T47D (cell line): Measurements from ENCODE around the gene LTBP3.

- RRBS = 93% methylated on average over 6 of the region's 15 CpGs
Observed at GRCh38 chr11:65380482-65381209, 1.8 kb downstream of the SLC25A45 start.

DNA sequence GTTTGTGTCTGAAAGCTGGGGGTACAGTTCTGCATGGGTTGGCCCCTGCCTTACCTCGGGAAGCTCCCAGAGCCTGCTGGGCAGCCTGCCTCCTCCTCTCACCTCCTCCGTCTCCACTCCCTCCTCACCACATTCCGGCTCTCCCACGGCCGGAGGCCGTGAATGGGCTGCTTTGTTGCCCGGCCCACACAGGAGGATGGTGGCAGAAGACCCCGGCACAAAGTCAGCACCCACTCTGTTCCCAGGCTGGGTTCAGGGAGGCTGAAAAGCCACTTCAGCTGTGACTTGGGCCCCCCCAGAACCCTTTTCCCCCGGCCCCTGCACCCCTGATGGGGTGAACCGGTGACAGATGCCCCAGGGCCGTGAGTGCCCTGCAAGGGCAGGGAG is 4.3 kb downstream of the FRMD8 start:
- RRBS = 53% methylated on average over 4 of the region's 11 CpGs

DNA sequence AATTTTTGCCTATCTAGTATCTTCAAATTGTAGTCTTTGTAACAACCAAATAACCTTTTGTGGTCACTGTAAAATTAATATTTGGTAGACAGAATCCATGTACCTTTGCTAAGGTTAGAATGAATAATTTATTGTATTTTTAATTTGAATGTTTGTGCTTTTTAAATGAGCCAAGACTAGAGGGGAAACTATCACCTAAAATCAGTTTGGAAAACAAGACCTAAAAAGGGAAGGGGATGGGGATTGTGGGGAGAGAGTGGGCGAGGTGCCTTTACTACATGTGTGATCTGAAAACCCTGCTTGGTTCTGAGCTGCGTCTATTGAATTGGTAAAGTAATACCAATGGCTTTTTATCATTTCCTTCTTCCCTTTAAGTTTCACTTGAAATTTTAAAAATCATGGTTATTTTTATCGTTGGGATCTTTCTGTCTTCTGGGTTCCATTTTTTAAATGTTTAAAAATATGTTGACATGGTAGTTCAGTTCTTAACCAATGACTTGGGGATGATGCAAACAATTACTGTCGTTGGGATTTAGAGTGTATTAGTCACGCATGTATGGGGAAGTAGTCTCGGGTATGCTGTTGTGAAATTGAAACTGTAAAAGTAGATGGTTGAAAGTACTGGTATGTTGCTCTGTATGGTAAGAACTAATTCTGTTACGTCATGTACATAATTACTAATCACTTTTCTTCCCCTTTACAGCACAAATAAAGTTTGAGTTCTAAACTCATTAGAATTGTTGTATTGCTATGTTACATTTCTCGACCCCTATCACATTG is 39.5 kb downstream of the FRMD8 start:
- RRBS = no CpG with 5 or more reads among the region's 8 CpGs

DNA sequence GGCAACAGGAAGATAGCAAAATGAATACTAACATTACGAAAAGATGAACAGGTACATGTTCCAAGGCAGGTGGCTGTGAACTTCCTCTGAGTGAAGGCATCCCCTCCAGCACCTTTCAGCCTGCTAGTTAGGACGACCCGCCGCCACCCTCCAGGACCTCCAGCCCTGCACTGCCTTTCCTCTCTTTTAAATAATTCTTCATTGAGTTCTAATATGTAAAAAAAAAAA is 42.1 kb downstream of the FRMD8 start:
- RRBS = no CpG with 5 or more reads among the region's 4 CpGs

DNA sequence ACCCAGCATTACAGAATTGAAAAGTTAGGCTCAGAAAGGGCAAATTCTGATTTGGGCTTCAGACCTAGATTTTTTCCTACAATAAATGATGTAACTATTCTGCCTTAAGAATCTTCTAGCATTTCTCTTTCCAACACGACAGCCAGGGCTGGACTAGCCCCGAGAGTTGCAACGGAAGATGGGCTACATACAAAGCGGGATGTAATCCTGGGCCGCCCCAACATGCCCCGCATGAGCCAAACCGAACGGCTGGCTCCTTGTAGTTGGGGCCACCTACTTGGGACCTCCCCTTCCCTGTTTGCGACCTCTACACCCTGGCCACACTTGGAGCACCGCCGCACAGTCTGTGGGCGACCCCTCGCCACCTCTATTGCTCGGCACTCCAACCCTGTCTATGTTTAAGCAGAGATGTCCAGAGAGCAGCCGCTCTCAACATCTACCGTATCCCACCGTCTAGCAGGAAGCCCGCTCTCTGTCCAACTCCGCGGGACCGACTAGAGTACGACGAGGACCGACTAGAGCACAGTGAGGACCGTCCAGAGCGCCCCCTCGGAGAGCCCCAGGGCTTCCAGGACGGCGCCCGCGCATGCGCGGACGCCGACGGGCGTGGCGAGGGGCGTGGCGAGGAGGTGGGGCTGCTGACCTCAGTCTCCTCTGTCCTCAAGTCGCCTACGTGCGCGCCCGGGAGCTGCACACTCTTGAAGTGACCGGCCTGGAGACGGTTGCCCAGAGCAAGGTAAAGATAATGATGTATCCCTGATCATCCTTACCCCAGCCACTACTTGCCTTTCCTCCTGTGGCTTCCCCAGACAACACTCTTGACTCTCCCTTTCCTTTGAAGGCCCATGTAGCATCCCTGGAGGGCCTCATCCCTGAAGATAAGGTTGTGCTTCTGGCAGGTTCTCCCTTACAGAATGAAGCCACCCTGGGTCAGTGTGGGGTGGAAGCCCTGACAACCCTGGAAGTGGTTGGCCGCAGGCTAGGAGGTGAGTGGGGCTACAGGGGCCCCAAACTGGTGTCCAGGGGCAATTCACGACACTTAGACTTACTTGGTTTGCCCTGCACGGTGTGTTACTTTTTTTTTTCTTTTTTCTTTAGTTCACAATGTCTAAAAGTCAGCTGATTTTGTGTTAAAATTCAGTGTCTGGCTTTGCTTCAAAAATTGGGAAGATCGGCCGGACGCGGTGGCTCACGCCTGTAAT is 68.6 kb downstream of the FRMD8 start:
- RRBS = no CpG with 5 or more reads among the region's 55 CpGs

- RRBS = no CpG with 5 or more reads among the region's 6 CpGs
Observed at GRCh38 chr11:65481400-65482110, 43.3 kb upstream of the SCYL1 start.

- RRBS = no CpG with 5 or more reads among the region's 2 CpGs
Observed at GRCh38 chr11:65490294-65490500, 34.7 kb upstream of the SCYL1 start.

DNA sequence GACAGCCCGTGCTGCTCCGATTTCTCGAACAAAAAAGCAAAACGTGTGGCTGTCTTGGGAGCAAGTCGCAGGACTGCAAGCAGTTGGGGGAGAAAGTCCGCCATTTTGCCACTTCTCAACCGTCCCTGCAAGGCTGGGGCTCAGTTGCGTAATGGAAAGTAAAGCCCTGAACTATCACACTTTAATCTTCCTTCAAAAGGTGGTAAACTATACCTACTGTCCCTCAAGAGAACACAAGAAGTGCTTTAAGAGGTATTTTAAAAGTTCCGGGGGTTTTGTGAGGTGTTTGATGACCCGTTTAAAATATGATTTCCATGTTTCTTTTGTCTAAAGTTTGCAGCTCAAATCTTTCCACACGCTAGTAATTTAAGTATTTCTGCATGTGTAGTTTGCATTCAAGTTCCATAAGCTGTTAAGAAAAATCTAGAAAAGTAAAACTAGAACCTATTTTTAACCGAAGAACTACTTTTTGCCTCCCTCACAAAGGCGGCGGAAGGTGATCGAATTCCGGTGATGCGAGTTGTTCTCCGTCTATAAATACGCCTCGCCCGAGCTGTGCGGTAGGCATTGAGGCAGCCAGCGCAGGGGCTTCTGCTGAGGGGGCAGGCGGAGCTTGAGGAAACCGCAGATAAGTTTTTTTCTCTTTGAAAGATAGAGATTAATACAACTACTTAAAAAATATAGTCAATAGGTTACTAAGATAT is 26.2 kb upstream of the SCYL1 start:
- RRBS = no CpG with 5 or more reads among the region's 25 CpGs

- RRBS = 4% methylated on average over 4 of the region's 20 CpGs
Observed at GRCh38 chr11:65540903-65541312, 16.0 kb downstream of the SCYL1 start.

- RRBS = no CpG with 5 or more reads among the region's 7 CpGs
Observed at GRCh38 chr11:65548365-65549264, 9.5 kb downstream of the LTBP3 start.

DNA sequence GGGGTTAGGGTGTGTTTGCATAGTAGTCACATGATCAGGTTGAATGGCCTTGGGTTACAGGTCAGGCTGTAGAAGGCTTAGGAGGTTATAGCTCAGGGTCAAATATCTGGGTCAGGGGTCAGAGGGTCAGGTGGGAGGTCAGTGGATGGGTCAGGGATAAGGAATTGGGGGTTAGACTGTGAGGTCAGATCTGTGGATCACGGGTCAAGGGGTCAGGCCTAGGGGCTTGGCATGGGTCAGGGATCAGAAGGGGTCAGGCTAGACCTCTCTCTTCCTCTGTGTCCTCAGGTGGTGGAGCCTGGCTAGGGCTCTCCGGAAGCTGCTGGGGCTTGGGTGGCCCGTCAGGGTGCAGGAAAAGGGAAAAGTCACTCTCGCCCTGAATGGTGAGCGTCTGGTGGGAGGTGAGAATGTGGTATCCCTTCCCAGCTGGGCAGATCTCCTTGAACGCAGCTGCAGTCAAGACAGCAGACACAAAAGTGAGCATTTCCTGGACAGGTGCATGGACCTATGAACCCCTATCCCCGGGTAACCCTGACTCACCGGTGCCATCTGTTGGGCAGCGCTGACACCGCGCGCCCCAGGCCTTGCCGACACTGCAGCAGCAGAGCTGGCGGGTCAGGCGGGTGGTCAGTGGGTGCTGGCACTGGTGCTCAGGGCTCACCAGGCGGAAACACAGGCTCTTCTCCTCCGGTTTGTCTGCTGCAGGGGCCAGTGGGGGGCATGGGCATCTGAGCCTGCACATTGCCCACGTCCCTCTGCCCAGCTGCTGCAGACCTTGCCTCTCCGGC is 6.3 kb downstream of the LTBP3 start:
- RRBS = 46% methylated on average over 2 of the region's 19 CpGs

GRCh38 chr11:65558056-65558822 is at the start of gene LTBP3:
LTBP3 (minus strand) TSS chr11:65558359.
- RRBS = 3% methylated on average over 37 of the region's 72 CpGs

DNA sequence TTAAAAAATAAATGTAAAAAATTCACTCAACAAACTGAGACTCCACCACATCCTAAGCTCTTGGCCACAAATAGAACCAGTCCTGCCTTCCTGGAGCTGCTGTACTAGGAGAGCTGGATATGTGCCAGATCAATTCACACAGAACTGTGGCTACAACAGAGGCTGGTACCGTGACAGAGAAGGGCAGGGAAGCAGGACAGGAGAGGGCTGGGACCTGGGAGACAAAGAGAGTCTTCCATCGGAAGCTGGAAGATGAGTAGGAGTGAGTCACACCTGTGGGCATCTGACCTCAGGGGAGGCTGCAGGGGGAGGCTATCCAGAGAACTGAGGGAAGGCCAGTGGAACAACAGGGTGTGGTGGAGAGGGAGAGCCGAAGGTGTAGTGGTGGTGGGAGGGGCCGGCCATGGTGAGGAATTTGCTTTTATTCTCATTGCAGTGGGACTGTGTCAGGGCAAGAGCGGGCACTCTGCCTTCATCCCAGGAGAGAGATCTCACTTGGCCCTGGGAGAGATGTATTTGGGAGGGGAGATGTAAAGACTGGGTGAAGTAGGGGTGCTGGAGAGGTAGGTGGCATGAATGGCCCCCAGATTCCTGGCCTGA is 1.9 kb upstream of the LTBP3 start:
- RRBS = no CpG with 5 or more reads among the region's 5 CpGs

GRCh38 chr11:65560544-65561481 is 2.7 kb upstream of the LTBP3 start:
- RRBS = no CpG with 5 or more reads among the region's 15 CpGs

DNA sequence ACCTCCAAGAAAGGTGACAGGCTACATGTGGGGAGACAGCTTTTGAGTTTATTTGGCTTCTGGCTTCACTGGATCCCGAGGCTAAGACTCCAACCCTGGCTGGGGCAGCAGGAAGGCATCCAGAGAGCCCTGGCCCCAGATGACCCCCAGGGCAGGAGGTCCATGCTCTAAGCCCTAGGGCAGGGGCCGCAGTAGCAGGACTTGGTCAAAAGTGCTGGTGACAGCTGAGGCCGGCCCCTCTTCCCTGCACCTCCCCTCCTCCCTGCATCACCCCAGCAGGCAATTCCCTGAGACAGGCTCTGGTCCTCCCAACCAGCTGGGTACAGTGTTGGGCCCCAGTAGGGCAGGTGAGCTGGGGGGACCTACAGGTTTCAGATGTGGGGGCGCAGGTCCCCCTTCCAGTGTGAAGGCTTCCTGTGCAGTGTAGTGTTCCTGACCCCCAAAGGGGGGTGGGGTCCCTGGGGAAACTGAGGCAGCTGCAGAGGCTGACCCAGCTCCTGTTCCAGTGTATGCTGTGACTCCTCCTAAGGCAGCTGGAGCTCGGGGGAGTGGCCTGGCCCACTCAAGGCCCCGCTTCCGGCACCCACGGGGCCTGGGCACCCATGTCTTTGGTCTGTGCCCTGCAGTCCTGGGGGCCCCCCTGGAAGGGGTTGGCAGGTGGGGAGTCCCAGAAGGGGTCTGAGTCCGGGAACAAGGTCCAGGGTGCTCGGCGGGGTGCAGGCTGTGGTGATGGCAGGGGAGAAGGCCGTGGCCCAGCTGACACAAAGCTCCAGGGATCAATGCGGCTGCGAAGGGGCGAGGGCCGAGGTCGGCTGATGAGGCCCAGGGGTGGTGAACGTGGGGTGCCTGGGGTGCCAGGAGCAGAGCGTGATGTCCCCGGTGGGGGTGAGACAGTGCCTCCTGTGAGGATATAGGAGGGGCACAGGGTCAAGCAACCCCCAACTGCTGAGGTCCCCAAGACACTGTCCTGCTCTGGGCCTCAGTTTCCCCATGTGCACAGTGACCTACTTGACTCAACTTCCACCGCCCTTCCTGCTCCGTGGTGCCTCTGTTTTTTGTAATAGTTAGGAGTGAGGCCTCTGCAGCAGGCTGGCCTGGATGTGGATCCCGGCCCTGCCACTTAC is 2.5 kb upstream of the KCNK7 start:
- RRBS = 93% methylated on average over 3 of the region's 23 CpGs

DNA sequence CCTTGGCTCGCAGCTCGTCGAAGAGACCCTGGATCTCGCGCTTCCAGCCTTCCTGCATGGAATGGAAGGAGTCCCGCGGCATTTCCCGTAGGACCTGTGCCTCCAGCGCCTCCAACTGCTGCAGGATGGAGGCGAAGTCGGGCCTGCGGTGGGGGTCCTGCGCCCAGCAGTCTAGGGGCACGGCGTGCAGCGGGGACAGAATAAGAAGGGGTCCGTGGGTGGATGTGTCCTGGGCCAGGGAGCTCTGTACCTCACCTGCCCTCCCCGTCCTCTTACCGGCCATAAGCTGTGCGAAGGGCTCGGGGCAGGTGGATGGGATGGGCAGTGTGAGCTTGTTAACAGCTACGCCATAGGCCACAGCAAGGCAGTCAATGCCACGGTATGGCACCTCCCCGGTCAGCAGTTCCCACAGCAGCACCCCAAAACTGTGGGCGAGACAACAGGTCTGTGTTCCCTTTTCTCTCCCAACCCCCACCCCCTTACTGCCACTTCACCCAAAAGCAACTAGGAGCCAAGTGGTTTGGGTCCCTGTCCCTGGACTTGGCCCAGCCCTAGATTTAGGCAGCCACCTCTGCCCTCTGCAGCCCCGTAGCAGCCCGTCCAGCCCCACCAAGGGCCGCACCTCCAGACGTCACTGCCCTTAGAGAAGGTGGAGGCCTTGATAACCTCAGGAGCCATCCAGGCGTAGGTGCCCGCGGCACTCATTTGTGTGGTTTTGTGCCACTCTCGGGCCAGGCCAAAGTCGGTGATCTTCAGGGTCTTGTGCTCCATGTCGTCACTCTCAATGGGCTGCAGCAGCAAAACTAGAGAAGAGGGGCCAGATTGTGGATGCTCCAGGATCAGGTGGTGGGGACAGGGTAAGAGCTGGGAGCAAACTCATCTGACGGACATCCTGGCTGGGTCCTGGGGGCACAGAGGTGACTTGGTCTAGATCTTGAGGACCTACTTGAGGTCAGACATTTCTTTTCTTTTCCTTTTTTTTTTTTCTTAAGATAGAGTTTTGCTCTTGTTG is 6.1 kb downstream of the MAP3K11 start:
- RRBS = 98% methylated on average over 5 of the region's 36 CpGs

DNA sequence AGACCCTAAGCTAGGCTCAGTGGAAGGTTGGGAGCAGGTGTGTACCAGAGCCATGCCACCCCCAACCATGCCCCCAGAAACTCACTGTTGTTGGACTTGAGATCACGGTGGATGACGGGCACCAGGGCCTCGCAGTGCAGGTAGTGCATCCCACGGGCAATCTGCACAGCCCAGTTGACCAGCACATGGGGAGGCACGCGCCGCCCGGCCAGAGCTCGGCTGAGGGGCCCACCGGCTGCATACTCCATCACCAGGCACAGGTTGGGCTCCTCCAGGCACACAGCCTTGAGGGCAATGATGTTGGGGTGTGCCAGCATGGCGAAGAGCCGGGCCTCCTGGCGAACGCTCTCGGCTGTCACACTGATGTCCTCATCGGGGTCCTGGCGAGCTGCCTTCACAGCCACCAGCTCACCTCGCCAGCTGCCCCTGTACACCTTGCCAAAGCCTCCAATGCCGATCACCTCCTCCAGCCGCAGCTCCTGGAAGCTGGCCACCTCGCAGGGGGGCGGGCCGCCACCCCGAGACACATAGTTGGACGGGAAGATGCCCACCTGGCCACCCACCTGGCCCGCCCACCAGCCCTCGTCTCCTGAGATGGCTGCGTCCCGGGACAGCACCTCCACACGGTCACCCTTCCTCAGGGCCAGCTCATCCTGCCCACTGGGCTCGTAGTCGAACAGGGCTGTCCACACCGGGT is 940 bp downstream of the MAP3K11 start:
- RRBS = 40% methylated on average over 8 of the region's 33 CpGs

- RRBS = no CpG with 5 or more reads among the region's 15 CpGs
Observed at GRCh38 chr11:65621203-65621785, 5.7 kb downstream of the PCNX3 start.

- RRBS = no CpG with 5 or more reads among the region's 19 CpGs
Observed at GRCh38 chr11:65629777-65630540, 7.9 kb upstream of the SIPA1 start.

DNA sequence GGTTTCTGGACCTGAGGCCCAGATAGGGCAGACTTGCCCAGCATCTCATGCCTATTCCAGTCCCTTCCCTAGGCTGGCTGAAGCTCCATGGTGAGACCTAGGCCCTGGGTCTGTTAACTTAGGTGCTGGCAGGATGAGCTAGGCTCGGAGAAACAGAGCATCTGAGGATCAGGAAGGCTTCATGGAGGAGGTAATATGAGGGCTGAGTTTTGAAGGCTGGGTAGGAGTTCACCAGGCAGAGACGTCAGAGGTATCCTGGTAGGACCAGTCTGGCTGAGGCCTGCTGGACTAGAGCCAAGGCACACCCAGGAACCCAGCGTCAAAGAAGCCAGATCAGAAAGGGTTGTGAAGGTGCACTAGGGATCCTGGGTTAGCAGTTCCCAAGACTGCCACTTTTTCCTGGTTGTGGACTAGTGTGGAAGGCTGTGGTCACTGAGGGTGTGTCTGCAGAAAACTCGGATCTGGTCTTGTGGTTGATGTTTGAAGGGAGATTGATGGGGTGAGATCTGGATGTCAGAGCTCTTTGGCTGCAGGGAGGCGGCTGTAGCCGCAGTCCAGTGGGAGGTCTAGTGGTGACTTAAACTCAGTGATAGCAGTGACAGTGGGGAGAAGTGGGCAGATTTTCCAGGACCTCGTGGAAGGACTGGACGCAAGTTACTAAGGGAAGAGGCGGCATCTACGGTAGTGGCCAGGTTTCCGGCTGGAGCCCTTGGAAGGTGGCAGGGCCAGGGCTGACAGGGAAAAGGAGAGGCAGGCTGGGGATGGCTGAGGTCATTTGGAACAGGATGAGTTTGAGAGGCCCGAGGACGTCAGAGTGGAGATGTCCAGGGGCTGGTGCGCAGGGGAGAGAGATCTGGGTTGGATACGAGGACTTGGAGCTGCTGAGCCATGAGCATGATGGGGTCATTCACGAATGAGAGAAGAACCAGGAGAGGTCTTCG is 11.0 kb downstream of the RELA start:
- RRBS = no CpG with 5 or more reads among the region's 17 CpGs